ENCODE measurements around a stretch of chr16.

DNA sequence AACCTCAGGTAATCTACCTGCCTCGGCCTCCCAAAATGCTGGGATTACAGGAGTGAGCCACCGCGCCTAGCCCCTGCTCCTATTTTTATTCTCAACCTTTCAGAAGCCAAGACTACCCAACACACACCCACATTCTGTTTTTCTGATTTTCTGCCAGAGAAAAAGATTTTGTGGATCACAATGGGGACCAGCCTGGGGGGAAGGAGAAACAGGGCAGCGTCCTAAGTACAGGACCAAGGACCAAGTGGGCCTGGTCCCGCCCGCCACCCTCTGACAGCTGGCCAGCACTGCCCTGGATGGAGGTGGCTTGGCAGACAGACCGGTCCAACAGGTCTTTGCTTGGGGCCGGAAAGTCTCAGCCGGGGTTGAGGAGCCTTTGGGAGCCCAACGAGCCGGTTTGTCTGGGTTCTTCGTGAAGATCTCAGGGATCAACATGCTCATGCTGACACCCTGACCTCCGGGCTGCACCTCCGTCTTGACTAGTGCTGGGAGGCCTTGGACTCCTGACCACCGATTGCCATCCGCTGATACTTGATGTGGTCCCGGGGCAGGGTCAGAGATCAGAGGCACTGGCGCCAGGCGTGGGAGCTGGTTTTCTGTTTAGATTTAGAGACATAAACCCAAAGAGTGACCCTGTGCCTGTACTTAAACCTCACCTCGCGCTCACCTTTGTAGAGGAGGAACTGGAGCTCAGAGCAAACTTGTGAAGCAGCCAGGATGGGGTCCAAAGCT lies 92.3 kb upstream of the GSE1 start:
- PRO-cap: no peak

DNA sequence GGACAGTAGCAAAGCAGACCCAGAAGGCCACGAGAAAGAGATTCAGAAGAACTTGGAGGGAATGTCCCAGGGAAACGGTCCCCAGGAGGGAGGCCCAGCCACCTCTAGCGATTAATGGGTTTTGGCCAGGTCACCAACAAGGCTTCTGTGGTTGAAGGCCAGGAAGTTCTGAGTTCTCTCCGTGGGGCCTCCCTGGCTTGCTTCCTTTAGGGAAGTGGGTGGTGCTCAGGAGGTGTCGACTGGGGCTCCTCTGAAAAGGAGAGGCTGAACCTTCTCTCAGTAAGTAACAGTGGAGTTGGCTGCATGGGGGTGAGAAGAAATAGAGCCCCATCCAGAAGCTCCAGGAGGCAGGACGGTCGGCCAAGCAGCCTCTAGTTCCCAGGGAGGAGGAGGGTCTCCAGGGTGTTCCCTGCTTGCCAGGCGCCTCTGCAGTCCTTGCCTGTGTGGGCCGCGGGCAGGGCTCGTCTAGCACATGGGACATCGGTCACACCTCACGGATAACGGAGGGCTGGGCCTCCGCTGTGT lies 77.0 kb upstream of the GSE1 start:
- PRO-cap: no peak

GRCh38 chr16:85561177-85561625 lies 51.9 kb upstream of the GSE1 start:
- PRO-cap: no peak

- PRO-cap: no peak
Measured at GRCh38 chr16:85590033-85590434, 23.1 kb upstream of the GSE1 start.

- PRO-cap: no peak
Measured at GRCh38 chr16:85624407-85625436, 11.6 kb downstream of the GSE1 start.

GRCh38 chr16:85665760-85666495 lies 22.8 kb downstream of the GINS2 start:
- PRO-cap: no peak

DNA sequence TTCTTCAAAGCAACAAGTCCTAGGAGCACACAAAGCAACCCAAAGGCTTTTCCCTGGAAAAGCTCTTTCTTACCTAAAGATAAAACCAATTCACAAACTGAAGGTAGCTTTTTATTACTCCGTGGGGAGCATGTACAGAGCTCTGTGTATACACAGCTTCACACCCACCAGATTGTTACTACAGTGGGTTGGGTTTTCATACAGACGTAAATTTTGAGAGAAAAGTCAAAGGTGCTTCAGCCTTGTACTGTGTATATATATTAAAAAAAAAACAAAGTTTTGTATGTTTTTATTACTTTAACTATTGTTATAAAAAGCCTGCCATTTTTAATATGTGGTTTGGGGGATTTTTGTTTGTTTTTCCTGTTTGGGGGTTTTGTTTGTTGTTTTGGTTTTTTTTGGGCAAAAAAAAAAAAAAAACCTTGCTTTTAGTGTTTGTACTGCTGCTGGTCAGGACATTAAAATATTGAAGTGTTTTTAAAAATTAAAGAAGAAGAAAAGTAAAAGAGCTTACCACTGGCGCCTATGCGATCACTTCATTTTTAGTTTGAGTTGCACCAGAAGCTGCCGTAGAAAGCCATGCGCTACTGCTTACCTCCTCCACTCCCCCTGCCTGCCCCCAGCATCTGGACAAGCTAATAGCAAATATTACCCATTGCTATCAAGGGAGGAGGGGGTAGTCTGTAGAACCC lies 15.5 kb downstream of the GINS2 start:
- PRO-cap: no peak

GRCh38 chr16:85735002-85735827 lies 15.7 kb downstream of the C16orf74 start:
- PRO-cap: no peak

DNA sequence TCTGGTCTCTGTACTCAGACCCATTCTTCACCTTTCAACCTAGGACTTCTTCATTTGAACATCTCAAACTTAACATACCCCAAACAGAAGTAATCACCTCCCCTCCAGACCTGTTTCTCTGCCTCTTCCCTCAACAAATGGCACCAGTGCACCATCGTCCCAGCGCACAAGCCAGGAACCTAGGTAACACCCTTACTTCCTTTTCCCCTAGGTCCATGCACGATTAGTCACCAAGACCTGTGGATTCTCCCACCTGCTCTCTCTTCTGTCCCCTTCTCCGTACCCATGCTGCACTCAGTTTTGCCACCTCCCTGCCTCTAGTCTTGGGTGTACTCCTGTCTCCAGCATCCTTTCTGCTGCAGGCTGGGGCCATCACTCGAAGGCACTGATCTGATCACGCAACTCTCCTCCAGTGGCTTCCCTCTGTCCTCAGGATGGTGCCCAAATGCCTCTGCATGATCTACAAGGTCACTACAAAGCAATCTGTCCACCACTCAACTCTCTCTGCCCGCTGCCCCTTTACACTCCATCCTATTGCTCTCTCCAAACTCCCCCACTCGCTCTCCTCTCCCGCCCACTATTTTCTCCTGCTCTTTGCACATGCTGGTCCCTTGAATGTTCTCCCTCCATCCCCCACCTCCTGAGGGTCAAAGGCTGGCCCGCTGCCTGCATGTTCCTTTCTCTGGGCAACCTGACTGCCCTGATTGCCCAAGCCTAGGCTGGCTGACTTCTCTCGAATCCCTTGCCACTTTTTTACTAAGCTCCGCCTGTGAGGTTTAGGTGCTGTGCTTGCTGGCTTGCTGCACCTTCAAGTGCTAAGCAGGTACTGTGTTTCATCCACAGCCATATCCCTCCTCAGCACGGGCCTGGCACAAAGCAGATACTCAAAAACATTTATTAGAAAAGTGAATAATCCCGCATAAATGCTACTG lies 3.0 kb downstream of the EMC8 start:
- PRO-cap: no peak

DNA sequence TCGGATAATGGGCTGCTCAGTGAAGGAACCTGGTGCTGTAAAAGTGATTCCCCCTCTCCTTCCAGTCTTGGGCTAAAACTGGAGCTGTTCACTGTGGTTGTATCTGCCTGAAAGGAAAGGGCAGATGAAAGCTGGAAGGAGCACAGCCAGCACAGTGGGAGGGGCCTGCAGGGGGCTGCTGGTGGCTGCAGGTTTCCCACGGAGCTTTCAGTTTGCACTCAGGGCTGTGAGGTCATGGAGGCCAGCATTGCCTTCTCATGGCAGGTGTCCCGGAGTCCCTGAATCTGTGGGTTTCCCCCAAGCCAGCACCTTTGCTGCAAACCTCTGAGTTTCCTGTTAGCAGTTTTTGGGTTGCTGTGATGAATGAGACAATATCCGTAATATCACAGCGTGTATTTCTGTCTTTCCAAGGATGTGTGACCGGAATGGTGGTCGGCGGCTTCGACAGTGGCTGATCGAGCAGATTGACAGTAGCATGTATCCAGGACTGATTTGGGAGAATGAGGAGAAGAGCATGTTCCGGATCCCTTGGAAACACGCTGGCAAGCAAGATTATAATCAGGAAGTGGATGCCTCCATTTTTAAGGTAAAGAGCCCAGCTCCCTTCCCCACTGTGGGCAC lies 3.8 kb downstream of the IRF8 start:
- PRO-cap: no peak

GRCh38 chr16:85944887-85945688 lies 46.1 kb downstream of the IRF8 start:
- PRO-cap: bidirectional peak, plus-strand start at chr16:85945438, minus-strand start at chr16:85945185

DNA sequence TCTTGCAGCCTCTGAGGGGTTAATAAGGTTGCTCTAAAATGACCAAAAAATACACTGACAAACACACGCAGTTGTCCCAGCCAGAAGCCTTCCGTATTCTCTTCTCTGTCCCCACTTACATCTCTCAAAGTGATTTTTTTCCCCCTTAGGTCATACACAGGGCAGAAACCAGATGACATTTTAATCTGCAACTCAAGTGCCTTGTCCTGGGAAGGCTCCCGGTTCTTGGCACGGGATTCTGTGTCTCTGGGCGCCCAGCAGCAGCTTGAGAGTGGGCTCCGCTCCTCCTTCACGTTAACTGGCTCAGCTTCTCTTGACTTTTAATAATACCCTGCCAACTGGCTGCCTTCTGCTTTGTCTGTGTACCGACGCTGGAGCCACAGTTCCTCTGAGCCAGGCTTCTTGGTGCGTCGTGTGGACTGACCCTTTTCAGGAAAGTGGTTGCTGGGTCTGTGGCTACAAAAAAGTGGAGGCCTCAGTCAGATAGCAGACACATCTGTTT lies 64.7 kb downstream of the IRF8 start:
- PRO-cap: unidirectional peak, minus-strand start at position 291 of the sequence

DNA sequence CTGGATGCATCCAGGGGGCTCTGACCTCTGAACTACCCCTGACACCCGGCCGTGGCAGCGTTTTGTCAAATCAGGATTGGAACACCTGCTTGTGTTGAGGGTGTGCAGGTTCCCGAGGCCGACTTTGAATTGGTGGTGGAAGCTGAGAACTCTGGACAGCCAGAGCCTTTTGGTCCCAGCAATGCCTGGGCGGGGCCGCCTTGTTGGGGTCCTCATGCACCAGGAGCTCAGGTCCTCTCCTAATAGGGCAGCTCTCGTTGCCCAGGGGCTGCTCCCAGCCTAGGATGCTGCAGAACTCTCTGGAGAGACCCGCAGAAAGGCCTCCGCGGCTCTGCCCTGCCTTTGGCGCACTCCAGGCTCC lies 153.0 kb downstream of the IRF8 start:
- PRO-cap: no peak

GRCh38 chr16:86086982-86087475 lies 188.1 kb downstream of the IRF8 start:
- PRO-cap: no peak

DNA sequence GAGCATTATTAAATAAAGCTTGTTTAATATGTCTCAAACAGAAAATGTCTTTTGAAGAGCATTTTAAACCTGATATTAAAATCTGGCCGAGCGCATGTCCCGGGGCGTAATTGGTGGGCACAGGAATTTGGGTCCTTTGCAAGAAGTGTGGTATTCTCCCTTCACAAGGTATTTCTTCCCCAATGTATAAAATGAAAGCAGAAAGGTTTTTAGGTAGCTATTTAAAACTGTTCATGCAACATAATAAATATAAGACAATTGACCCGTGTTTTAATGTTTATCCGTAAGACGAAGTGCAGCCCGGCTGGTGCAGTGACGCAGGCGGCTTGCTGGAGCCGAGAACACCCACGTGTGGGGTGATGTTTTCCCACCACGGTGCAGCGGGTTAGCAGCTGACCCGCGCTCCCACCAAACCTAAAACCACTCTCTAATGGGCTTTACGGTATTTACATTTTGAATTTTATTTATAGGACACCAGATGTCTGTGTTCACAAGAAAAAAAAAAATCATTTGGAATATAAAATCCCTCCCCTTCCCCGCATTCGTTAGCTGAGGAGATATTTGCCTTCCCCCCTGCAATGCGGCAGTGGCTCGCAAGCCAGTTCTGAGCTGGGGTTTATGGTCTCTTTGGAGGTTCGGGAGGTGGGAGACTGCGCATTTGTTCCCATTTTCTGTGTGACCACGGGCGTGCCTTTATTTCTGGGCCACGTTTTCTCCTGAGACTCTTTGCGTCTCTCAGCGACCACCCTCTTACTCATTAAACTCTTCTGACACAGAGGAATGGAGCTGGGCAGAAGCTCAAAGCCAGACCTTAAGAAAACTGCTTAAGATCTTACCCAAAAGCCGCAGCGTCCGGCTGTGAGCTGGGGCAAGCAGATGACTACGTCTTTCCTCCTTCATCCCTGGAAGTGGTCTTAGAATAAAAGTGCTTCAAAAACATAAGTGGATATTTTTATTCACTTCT lies 301.0 kb downstream of the IRF8 start:
- PRO-cap: no peak

GRCh38 chr16:86383410-86383793 lies 126.9 kb upstream of the FOXF1 start:
- PRO-cap: no peak

- PRO-cap: no peak
Measured at GRCh38 chr16:86496286-86496718, 14.0 kb upstream of the FOXF1 start.

DNA sequence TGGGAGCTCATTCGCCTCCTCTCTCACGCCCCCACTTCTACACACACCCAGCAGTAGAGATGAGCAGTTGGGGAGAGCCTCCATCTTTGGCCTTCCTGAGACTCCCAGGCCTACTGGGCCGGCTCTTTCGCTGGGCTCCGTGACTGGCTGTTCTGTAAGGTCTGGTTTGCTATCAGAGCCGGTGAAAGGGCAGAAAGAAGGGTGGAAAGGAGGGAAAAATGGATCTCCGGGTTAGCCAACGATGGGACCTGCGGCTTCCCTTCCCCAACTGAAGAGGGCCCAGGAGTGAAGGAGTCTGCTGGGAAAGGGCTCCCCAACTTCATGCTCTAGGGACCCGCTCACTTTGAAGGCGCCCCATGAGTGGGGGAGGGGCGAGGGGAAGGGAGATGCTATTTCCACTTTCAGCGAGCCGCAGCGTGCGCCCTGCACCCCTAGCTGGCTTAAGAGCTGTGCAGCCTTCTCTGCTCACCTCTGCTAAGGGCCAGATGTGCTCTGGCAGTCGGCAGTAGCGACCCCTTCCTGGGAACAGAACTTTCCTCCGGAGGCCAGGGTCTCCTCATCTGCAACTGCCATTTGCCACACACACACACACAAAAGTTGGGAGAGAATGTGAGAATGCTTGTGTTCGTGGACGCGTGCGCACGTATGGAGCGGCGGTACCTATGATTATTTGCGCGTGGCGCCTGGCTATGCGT lies 3.0 kb upstream of the FOXF1 start:
- PRO-cap: no peak

- PRO-cap: unidirectional peak, minus-strand start at chr16:86575895; bidirectional peak, plus-strand start at chr16:86576016, minus-strand start at chr16:86575895; unidirectional peak, plus-strand start at chr16:86576351
Measured at GRCh38 chr16:86575395-86576430, 2.6 kb upstream of the FOXL1 start.

DNA sequence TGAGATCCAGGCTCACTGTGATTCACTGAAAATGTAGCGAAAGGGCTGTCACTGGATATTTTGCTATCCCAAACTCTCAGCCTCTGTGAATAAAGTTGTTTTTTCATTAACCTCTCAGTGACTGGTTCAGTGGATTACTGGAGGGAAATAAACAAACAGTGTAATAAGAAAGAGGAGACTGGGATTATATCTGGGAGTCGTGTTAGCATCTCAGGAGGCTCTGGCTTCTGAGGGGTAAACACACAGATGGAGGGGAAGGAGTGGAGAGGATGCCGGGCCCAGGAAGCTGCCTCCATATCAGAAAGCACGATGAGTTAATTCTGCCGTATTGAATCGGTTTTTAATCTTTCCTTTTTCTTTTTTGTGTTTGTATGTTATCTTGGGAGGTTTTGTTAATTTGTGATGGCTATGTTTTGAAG lies 3.2 kb downstream of the FOXL1 start:
- PRO-cap: no peak